ENCODE data around the gene SCART1.

DNA sequence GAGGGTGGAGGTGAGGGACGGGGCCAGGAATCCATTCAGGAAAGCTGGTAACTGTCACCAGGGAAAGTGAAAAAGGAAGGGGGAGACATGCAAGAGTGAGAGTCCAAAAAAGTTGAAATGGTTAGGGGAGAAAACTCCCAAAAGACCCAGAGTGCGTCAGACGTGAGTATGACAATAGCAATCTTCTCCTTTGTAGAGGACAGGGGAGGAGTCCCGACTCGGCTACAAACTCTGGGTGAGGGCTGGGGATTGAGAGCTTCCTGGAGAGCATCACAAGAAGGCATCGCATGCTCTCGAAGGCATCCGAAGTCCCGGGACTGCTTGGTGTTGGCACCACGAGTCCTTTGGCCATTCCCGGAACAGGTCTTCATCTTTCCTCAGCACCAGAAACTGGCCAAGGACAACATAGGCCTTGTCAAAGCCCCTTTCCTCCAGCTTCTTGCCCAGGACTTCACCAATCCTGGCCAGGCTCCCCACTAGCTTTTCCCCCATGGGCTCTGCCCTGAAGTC lies 2.7 kb upstream of the PRAP1 start:
- PRO-cap: no peak
- RAMPAGE, long total RNA: no peak
- RRBS: 76% methylated on average over 2 of the region's 11 CpGs

DNA sequence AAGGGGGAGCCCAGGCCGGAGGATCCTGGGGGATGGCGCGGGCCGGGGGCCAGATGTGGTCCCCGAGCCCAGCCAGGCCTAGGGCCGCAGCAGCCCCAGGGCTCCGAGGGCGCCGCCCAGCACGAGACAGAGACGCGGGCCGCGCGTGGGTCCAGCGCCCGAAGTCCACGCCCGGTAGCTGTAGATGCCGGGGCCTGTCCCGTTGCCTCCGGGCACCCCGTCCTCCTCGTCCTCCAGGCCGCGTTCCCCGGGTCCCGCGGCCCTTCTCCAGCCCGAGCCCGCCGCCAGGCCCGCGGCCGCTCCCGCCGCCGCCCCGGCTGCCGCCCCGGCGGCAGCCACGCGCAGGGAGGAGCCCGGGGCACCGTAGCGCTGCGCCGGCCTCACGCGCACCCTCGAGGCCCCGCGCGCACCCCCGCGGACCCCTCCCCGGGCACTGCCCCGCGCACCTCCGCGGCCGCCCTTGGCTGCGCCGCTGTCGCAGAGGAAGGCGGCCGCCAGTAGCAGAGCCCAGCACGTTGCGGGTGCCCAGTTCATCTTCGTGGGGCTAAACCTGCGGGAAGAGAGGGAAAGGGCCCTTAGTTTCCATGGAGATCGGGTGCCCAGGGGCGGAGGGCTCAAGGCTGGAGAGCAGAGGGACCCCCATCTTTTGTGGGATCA lies 1.1 kb downstream of the SPRN start:
- PRO-cap: no peak
- RAMPAGE, long total RNA: no peak
- RRBS: 3% methylated on average over 18 of the region's 74 CpGs

DNA sequence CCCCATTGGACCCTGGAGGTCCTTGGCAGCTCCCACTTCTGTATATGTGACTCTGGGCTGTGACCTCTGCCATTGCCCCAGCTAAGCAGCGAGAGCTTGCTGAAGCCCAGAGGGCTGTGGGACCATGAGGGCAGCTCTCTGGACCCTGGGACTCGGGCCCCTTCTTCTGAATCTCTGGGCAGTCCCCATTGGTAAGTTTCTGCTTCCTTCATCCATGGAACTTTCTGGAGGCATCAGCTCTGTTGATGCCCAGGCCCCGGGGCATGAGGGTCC lies at the start of gene SCART1:
SCART1 (plus strand) TSS at position 72 of the 273 bp plus-strand sequence.
- PRO-cap: no peak
- RAMPAGE, long total RNA: no peak
- RRBS: 100% methylated on average over 1 of the region's 3 CpGs

DNA sequence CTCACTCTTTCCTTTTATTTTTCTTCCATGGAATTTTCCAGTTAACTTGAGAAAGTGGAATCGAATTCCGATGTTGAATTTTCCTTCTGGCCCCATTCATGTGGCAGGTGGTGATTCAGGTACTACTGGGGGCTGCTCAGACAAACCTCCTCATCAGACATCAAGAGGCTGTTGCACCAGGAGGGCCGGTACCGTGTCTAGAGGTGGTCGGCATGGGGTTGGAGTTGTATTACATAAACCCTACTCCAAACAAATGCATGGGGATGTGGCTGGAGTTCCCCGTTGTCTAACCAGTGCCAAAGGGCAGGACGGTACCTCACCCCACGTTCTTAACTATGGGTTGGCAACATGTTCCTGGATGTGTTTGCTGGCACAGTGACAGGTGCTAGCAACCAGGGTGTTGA lies 406 bp upstream of the CYP2E1 start:
- PRO-cap: no peak
- RAMPAGE, long total RNA: no peak
- RRBS: no CpG with 5 or more reads among the region's 8 CpGs

DNA sequence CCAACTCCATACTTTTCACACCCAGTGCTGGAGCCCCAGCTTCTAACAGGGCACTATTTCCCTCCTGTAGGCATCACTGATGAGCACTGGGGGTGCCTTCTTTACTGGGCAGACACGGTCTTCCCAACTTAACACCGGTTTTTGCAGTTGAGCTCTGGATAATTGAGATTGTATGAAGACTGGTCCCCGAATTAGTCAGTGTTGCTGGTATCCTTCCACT lies 11.1 kb downstream of the CYP2E1 start:
- PRO-cap: no peak
- RAMPAGE, long total RNA: no peak
- RRBS: no CpG with 5 or more reads among the region's 3 CpGs

All from lung (tissue), 4 donors.